AG09309 (cell line): ENCODE results near the gene HFM1.

DNA sequence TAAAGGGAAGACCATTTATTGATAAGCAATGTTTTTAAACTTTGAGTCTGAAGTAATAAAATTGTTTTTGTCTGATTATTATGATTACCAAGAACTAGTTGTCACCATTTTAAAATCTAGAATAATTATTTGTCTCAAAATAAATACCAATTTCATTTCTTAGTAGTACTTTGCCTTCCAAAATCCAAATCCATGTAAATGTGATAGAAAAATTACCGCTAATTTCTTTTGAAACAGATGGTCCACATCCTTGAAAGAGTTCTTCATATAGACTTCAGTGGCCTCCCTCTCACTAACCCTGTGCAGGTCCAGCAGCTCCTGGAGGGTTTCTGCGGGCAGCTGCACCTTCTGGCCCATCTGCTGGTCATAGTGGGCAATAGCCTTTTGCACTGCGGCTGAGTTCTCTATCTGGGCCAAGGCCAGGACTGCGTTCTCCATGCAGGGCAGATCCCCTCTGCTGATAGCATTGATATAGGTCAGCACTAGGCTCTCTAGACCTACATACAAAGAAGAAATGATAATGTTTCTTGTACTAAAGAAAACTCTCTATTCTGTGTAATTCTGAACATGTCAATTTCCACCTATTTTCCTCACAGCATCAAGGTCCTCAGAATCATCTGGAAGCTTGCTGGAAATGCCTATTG lies 11.0 kb downstream of the GBP3 start:
- RRBS = no CpG with 5 or more reads among the region's 4 CpGs

- RRBS = no CpG with 5 or more reads among the region's 13 CpGs
Measured at GRCh38 chr1:89049831-89050726, 14.9 kb downstream of the GBP1 start.

GRCh38 chr1:89115076-89115478 lies 10.8 kb downstream of the GBP2 start:
- RRBS = no CpG with 5 or more reads among the region's 3 CpGs

GRCh38 chr1:89126965-89127729 lies 1.2 kb upstream of the GBP2 start:
- RRBS = no CpG with 5 or more reads among the region's 19 CpGs

DNA sequence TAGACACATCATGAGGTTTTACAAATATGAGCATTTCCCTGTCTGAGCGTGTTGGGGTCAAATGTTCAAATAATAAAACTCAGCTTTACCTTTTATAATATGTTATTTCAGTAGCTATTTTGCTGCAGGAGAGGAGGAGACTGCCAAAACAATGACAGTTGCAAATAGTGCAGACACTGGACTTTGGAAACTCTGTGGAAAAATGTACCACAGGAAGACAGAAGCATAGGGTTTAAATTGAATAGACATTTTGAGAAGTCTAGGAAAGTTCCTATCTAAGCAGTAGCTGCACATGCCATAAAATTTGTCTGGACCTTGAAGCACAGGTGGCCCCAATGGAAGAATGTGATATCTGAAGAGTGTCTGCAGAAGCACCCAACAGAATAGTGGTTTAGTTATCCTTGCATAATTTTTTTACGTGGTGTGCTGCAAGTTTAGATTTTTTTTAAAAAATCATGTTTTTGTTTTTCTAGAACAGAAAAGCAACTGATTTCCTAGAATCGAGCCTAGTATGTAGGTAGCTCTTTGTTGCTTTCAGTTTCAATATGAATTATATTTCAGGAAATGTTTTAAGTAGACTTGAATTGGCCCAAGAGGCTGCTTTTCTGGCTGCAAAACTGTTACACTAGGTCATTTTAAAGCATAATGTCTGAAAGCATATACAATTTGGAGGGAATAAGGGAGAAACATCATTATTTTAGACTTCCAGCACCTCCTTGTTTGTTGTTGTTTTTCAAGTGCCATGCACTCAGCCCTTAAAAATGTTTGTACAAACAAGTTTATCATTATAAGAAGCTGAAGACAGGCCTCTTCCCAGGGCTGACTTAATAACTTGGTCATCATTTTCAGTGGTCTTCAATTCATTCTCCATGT lies 14.1 kb upstream of the GBP5 start:
- RRBS = no CpG with 5 or more reads among the region's 3 CpGs

- RRBS = no CpG with 5 or more reads among the region's 4 CpGs
Measured at GRCh38 chr1:89516036-89516547, 8.5 kb upstream of the LRRC8B start.

DNA sequence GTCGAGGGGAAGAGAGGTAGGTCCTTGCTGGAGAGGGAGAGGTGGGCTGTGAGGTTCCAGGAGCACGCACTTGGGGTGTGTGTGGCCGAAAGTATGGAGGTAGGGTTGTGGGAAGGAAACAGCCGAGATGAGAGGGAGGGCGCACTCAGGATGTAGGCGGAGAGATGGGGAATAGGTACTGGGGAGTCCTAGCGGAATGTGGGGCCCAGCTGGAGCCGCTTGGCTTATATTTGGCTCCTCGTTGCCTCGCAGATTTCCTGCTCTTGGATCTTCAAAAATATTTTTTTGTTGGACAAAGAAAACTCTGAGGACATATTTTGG lies 1.3 kb downstream of the LRRC8D start:
- RRBS = no CpG with 5 or more reads among the region's 10 CpGs

GRCh38 chr1:89822571-89822775 lies 1.6 kb downstream of the LRRC8D start:
- RRBS = no CpG with 5 or more reads among the region's 4 CpGs

DNA sequence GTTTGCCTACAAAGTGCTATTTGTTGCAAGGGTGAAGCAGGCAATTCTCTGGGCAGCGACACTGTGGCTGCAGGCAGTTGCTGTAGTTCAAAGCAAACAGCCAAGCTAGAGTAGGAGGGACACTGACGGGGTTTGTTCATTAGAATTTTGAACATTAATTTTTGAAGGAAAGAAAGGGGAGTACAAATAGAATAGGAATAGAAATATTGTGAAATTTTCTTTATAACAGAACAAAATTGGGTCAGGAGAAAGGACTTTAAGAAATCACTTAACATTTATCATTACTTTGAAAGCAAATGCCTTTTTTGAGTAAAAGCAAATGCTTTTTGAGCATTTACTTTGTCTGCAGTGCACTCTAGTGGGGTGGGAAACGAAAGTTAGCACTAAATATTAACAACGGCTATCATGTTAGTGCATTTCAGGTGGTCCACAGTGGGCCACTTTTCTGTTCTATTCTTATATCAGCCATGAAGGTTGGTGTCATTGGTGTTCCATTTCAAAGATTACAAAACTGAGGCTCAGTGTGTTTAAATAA lies 13.2 kb downstream of the LRRC8D start:
- RRBS = no CpG with 5 or more reads among the region's 4 CpGs

GRCh38 chr1:89853459-89854565 lies 33.0 kb downstream of the LRRC8D start:
- RRBS = no CpG with 5 or more reads among the region's 13 CpGs

DNA sequence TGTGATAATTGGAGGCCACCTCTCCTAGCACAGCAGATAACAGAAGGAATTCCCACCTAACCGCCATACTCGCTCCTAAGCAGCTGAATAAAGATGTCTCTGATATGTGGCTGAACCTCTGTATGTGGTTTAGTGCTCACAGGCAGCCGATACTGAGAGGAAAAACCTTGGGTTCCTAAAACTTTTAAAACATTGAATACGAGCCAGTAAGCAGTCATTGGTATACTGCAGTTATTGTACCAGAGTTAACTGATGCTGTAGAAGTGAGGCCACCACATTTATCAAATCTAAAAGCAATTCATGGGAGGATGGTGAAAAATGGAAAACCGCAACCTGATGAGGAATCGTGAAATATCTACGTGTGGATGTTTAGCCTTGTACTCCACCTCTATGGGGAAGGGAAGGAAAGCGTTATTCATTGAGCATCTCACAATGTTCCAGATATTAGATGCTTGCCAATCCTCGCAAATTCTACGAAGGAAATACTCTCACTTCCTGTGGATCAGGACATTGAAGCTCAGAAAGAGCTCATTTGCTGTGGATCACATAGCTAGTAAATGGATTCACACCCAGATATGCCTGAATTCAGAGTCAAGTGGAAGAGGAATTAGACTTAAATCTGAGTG lies 77.2 kb downstream of the LRRC8D start:
- RRBS = no CpG with 5 or more reads among the region's 10 CpGs

- RRBS = no CpG with 5 or more reads among the region's 5 CpGs
Measured at GRCh38 chr1:89900478-89901373, 79.9 kb downstream of the LRRC8D start.

- RRBS = no CpG with 5 or more reads among the region's 5 CpGs
Measured at GRCh38 chr1:89910615-89911299, 84.2 kb upstream of the ZNF326 start.

DNA sequence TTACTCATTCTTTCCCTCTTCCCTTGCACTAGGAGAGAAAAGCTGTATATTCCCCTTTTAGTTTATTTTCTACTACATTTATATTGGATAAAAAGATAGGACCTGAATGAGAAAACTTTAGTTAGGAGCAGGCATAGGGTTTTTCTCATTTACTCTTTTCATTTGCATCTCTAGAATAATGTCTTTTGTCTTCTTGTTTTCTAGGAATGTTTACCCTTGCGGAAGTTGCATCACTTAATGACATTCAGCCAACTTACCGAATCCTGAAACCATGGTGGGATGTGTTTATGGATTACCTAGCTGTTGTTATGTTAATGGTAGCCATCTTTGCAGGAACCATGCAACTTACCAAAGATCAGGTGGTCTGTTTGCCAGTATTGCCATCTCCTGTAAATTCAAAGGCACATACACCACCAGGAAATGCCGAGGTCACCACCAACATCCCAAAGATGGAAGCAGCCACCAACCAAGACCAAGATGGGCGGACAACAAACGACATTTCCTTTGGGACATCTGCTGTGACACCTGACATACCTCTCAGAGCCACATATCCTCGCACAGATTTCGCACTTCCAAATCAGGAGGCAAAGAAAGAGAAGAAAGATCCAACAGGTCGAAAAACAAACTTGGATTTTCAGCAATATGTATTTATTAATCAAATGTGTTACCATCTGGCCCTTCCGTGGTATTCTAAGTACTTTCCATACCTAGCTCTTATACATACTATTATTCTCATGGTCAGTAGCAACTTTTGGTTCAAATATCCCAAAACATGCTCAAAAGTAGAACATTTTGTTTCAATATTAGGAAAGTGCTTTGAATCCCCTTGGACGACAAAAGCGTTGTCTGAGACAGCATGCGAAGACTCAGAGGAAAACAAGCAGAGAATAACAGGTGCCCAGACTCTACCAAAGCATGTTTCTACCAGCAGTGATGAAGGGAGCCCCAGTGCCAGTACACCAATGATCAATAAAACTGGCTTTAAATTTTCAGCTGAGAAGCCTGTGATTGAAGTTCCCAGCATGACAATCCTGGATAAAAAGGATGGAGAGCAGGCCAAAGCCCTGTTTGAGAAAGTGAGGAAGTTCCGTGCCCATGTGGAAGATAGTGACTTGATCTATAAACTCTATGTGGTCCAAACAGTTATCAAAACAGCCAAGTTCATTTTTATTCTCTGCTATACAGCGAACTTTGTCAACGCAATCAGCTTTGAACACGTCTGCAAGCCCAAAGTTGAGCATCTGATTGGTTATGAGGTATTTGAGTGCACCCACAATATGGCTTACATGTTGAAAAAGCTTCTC lies 61.6 kb upstream of the ZNF326 start:
- RRBS = no CpG with 5 or more reads among the region's 16 CpGs

DNA sequence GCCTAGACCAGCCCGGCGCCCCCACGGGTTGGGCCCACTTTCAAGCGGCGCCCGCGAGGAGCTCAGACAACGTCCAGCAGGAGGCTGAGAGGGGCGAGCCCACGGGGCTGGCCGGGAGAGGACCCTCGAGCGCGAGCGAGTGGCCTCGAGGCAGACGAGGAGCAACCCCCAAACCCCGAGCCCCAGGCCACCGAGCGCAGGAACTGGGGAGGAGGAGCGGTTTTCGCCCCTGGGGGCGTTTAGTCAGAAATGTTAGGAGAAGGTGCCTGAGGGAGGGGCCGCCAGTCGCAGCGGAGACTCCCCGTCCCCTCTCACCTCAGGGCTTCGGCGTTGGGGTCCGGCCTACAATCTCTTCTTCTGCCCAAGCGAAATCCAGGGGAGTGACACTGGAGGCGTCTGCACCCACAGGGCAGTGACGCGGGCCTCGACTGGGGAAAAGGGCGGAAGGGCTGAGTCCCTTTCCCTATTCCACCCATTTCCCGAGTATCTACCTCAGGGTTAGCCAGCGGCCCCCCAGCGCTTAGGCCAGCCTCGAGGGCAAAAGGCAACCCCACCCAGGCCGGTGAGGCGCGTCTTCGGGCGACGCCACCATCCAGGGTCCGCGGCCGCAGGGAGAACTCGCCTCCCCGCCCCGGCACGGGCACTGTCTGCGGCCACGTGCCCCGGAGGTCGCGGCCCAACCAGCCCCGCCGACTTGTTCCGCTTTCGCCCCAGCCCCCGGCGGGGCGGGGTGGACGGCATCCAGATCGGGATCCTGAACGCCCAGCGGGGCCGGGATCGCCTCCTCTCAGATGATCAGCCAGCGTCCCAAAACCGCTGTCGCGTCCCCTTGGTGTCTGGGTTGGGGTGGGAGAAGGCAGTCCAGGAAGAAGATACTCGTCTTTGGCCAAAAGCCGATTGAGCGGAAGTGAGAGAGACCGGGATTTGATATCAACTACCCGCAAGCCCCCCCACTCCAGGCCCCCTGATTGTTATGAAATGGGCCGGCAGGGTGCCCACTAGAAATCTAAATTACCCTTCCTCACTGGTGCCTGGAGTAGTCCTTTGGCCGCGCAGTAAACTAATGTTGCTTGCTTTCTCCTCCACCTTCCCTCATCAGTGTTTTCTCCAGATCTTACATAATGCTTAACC lies 118.8 kb upstream of the BARHL2 start:
- RRBS = 18% methylated on average over 34 of the region's 83 CpGs

DNA sequence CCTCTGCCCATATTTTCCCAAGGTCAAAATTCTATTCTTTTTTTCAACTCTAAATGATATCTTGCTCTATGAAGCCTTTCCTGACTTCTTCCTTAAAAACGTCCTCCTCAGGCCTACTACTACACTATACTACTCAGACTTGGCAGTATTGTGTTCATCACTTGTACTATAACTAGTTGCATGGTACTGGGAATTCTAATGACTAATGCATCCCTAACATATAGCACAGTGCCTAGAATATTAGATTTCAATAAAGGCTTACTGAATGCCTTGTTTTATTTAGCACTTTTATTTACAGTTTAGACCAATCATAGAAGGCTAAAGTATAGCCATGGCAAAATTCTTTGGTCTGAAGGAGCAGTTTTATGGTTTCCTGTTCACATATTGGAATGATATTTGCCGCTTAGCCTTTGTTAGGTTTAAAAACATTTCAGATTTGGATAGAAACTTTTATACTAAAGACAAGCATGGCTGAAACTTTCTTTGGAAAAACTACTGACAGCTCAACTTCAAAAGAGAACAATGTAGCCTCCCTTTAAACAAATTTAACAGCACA lies 45.6 kb downstream of the ZNF644 start:
- RRBS = no CpG with 5 or more reads among the region's 2 CpGs

DNA sequence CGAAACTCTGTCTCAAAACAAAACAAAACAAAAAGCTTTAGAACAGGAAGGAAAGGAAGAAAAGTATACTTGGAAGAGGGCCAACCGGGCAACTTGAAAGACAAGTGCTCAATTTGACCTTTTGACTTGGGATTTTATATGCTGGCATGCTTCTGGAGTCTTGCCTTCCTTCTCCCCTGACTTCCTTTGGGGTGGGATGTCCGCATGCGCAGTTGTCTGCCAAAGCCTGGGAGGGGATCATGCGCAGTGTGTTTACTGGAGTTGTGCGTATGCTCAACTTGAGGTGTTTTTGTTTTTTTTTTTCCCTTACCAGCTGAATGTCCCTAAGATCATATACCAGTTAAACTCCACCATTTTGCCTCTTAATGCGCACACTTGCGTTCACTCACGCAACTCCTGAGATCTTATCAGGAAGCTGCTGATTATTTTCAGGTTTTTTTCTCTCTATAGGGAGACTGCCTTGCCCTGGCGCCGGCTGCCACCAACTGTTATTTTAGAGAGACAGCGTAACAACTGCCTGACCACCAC lies 138.6 kb upstream of the ZNF644 start:
- RRBS = no CpG with 5 or more reads among the region's 12 CpGs

GRCh38 chr1:91403941-91405141 lies at the start of gene HFM1:
Gene HFM1, minus strand, starts transcription at chr1:91404837.
- RRBS = 4% methylated on average over 31 of the region's 75 CpGs

DNA sequence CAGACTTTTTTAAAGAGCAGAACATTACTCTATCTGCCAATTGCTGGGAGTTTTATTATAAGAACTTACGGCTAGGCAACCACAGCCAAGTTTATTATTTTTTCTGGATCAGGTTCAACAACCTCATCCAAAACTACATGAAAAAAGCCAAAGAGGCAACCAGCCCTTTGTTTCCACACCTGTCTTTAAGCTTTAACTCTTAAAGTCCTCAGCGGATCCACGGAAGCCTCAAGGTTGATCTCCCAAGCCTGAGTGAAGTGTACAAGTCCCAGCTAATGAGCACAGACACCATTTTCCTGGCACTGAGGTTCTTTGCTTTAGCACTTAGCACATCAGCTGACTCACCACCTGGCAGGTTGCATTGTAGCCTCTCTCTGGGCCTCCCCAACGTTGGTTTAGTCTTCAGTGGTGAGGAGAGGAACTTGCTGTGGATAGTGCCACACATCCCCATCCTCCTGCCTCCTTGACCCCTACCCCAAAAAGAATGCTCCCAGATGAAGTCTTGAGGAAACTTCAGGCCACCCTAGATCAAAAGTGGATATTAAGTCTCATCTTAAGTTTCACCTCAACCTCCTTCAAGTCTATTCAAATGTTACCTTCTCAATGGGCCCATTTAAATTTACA lies 143.0 kb downstream of the TGFBR3 start:
- RRBS = no CpG with 5 or more reads among the region's 4 CpGs